Subcutaneous adipose tissue (tissue), 3 donors: ENCODE measurements around a stretch of chr22.

- PRO-cap: no peak
- RAMPAGE, long total RNA, 3 experiments: no peak in any of the 3 experiments
These were observed 27.7 kb downstream of the SERHL2 start for GRCh38 chr22:42581391-42581835.

GRCh38 chr22:42585560-42586104 is 29.1 kb downstream of the POLDIP3 start:
- PRO-cap: no peak
- RAMPAGE, long total RNA, 3 experiments: no peak in any of the 3 experiments

- PRO-cap: no peak
- RAMPAGE, long total RNA, 3 experiments: no peak in any of the 3 experiments
These were observed 7.0 kb upstream of the POLDIP3 start for GRCh38 chr22:42621607-42622090.

GRCh38 chr22:42683174-42683960 is 34.2 kb upstream of the CYB5R3 start:
- PRO-cap: no peak
- RAMPAGE, long total RNA, 3 experiments: no peak in any of the 3 experiments

DNA sequence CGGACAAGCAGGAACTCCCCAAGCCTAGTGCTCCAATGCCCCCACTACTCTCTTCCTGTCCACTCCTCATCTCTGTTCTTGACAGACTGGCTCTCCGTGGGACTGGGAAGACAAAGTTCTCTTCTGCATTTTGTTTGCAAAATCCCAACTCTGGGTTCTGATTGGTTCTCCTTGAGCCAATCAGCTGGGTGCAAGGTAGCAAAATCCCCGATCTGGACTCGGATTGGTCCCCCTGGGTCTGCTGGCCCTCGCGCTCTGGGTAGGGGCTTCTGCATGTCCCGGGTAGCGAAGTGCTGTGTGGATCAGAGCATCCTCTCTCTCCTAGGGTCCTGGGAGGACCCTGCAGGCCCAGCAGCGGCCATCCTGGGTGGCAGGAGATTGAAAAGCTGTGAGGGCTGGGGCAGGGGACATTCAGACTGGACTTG is 22.3 kb upstream of the A4GALT start:
- PRO-cap: bidirectional peak, plus-strand start at position 274 of the sequence, minus-strand start at position 88 of the sequence
- RAMPAGE, long total RNA, 3 experiments: no peak in any of the 3 experiments

GRCh38 chr22:42797050-42797570 is 60.0 kb downstream of the ARFGAP3 start:
- PRO-cap: no peak
- RAMPAGE, long total RNA, 3 experiments: no peak in any of the 3 experiments

- PRO-cap: no peak
- RAMPAGE, long total RNA, 3 experiments: no peak in any of the 3 experiments
These were observed 53.7 kb downstream of the ARFGAP3 start for GRCh38 chr22:42803283-42803914.

- PRO-cap: no peak
- RAMPAGE, long total RNA, 3 experiments: no peak in any of the 3 experiments
These were observed 74.8 kb upstream of the ARFGAP3 start for GRCh38 chr22:42931901-42932175.

- PRO-cap: no peak
- RAMPAGE, long total RNA, 3 experiments: no peak in any of the 3 experiments
These were observed 74.7 kb downstream of the PACSIN2 start for GRCh38 chr22:42939984-42940880.

DNA sequence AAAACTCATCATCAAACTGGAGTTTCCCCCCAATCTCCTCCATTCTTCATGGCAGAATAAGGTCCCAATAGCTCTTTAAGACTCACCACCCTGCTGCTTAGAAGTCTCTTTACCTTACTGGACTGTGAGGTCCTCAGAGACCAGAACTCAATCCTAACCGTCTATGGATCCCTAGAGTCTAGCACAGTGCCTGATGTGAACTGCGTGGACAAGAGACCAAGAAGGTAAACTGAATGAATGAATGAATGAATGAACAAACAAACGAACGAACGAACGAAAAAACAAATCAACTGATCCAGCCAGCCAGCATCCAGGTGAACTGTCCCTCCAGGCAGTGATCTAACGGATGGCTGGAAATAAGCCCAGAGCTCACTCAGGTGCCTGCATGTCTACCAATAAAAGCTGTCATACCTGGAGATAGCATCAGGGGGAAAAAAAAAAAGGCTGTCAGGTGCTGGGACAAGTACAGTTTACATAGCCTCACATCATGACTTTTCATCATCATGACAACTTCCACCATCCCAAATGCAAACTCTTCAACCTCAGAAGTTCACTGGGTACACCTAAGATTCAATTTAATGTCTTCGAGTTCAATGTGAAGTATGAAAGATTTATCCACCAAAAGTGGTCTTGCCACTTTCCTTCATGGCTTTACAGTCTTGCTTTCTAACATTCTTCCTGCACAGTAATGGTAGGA is 59.8 kb downstream of the PACSIN2 start:
- PRO-cap: no peak
- RAMPAGE, long total RNA, 3 experiments: no peak in any of the 3 experiments

DNA sequence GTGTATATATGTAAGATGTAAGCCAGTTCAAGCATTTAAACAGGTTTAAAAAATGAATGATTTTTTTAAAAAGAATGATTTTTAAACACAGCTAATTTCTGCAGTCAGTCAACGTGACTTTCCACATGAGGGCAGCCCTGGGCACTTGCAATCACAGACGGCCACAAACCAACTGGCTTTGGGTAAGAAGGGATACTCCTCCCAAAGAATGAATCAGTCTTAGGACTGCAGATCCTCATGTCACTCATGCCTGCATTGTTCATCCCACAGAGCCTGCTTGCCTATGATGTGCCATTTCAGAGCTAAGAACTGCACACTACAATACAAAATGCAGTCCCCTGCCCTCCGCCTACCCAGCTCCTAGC is 24.9 kb downstream of the PACSIN2 start:
- PRO-cap: no peak
- RAMPAGE, long total RNA, 3 experiments: no peak in any of the 3 experiments

DNA sequence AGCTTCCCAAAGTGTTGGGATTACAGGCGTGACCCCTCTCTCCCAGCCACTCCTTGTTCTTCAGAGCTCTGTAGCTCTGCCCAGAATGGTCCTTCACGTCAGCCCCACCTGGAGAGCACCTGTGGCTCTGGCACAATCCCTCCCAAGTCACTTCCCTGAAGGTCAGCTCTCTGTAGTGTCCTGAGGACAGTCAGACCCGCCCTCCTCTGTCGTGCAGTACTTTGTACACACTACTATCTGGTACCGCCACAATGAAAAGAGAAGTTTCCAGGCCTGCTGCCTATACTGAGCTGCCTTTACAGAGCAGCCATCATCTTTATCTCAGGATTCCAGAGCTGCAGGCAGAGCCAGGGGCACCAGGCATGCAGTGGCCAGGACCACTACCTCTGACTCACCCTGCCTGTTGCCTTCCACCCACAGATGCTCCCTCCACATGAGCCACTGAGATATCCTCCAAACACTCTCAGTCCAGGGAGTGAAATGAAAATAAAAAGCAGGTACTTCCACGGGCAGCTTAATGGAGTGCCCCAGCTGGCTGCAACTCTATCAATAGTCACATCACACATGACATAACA is 7.4 kb downstream of the PACSIN2 start:
- PRO-cap: no peak
- RAMPAGE, long total RNA, 3 experiments: no peak in any of the 3 experiments

- PRO-cap: no peak
- RAMPAGE, long total RNA, 3 experiments: no peak in any of the 3 experiments
These were observed 13.4 kb upstream of the PACSIN2 start for GRCh38 chr22:43028145-43028857.

DNA sequence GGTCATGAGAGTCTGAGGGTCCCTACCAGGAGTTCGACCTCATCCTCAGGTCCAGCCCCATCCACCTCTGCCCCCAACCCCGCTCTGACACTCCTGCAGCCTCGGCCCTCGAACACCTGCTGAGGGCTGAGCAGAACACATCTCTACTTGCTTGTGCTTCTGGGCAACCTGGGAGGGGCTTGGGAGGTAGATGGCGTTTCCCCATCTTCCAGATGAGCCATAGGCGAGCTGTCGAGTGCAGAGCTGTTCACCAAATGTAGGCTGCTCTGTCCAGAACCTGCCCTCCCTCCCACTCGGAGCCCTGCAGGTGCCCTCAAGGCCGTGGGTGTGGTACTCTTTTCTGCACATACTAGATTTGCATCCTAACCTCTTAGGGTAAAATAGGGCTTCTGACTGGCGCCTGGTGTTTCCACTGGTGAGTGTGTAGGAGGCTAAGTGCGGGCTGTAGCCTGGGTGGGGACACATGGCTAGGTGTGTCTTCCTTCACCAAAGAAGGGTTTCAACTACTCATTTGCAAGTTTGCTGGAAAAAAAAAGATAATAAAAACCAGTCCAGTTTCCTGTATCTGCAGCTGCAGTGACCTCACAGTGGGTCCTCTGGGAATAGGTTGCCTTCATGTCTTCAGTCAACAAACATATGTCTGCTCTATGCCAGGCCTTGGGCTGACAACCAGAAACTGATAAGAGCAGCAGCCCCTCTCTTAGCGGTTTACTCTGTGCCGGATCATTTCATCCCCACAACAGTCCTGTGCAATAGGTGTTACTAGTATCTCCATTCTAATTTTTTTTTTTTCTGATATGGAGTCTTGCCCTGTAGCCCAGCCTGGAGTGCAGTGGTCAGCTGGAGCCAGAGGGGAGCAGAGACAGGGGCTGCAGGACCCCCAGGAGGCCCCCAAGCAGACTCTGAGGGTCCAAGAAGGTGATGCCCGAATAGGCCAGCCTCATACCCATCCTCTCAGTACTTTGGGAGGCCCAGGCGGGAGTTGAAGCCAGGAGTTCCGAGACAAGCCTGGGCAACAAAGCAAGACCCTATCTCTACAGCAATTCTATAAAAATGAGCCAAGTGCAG is 8.6 kb downstream of the BIK start:
- PRO-cap: no peak
- RAMPAGE, long total RNA, 3 experiments: no peak in any of the 3 experiments

GRCh38 chr22:43185480-43186441 is 1.2 kb downstream of the TTLL12 start:
- PRO-cap: no peak
- RAMPAGE, long total RNA, 3 experiments: no peak in any of the 3 experiments

GRCh38 chr22:43278256-43278540 is 65.0 kb downstream of the SCUBE1 start:
- PRO-cap: no peak
- RAMPAGE, long total RNA, 3 experiments: no peak in any of the 3 experiments

- PRO-cap: no peak
- RAMPAGE, long total RNA, 3 experiments: no peak in any of the 3 experiments
These were observed 14.7 kb upstream of the MPPED1 start for GRCh38 chr22:43397000-43397577.

GRCh38 chr22:43829001-43829745 is 17.1 kb upstream of the EFCAB6 start:
- PRO-cap: unidirectional peak, plus-strand start at chr22:43829507
- RAMPAGE, long total RNA, 3 experiments: start-site peak on the minus strand in 1 of 3 experiments, at chr22:43829121-43829222 at its widest, 8 reads per replicate

- PRO-cap: no peak
- RAMPAGE, long total RNA, 3 experiments: no peak in any of the 3 experiments
These were observed 25.4 kb downstream of the PARVB start for GRCh38 chr22:44049304-44050198.

DNA sequence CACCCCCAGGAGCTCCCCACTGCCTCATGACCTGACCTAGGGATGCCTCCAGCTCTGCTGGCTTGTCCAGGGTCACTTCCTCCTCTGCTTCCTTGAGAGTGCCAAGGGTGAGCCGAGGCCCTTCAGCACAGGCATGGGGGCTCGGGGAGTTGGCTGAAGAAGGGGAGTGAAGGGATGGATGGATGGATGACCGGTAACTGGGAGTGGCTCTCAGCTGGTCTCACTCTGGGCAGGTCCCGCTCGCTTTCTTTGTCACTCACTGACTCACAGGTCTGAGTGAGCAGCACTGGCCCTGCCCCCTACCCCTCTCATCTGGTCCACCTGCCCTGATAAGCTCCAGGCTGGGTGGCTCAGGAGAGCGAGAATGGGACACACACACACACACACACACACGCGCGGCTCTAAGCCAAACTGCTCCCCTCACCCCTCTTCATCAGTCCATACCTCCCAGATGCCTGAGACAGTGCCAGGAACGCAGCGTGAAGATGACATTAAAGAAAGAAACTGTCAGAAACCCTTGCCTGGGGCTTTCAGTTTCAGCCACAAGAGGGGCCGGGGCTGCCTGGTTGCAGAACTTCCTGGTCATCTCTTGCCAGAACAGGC is 16.4 kb upstream of the SHISAL1 start:
- PRO-cap: no peak
- RAMPAGE, long total RNA, 3 experiments: no peak in any of the 3 experiments